HT1080 (cell line): ENCODE data around the genes CRYAB and NCAM1.

DNA sequence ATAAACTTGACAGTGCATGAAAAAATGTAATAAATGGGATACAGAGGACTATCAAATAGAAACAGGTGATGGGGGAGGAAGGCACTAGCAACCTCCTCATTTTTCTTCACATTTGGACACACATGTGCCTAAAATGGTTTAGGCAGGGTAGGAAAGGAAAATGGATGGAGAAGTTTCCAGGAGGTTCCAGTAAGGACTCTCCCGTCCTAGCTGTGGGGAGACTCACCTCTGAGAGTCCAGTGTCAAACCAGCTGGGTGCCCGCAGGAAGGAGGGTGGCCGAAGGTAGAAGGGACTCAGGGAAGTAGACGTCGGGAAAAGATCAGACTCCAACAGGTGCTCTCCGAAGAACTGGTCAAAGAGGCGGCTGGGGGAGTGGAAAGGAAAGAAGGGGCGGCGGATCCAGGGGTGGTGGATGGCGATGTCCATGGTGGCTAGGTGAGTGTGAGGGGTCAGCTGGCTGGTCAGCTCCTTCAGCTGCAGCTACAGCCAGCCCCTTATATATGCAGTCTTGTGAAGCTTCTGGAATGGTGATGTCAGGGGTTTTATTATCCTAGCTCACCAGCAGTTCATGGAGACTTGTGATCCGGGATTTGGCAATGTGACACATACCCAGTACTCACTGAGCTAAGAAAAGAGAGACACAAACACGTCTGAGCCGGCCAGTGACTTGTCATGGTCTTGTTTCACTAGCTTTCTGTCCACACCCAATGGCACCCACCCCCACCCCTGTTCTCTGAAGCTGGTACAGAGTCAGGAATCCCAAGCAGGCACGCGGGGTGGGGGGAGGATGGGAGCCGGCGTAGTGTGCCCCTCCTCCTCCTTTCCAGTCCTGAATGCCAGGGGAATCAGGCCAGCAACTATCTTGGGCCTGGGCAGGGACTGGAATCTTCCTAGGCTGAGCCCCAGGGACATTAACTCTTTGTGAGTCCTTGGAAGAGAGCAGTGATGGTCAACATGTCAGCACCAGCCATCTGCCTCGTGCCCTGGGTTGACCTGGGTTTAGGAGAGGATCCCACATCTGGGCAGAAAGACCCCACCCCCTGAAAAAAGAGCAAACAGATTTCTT is at the start of gene CRYAB:
TSS of gene CRYAB (minus strand) at position 473 of the 1,067 bp plus-strand sequence.
RAMPAGE:
- cytosol, long total RNA, result no peak
- long total RNA, result no peak
- nucleus, long total RNA, result no peak

GRCh38 chr11:111941857-111942453 is 4.8 kb downstream of the DIXDC1 start:
RAMPAGE:
- cytosol, long total RNA, result no peak
- long total RNA, result no peak
- nucleus, long total RNA, result no peak

RAMPAGE:
- cytosol, long total RNA, result no peak
- long total RNA, result no peak
- nucleus, long total RNA, result no peak
Measured at GRCh38 chr11:112024117-112024620, 1.0 kb upstream of the DLAT start.

DNA sequence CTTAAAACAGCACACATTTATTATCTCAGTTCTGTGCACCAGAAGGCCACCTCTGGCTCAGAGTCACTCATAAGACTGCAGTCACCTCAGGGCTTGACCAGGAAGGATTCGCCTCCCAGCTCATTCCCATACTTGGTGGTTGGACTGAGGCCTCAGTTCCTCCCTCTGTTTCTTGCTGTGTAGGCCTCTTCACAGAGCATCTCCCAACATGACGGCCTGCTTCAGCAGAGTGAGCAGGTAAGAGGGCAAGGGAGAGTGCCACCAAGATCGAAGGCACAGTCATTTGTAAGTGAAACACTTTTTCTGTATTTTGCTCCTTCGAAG is 11.0 kb downstream of the PTS start:
RAMPAGE:
- cytosol, long total RNA, result no peak
- long total RNA, result no peak
- nucleus, long total RNA, result no peak

DNA sequence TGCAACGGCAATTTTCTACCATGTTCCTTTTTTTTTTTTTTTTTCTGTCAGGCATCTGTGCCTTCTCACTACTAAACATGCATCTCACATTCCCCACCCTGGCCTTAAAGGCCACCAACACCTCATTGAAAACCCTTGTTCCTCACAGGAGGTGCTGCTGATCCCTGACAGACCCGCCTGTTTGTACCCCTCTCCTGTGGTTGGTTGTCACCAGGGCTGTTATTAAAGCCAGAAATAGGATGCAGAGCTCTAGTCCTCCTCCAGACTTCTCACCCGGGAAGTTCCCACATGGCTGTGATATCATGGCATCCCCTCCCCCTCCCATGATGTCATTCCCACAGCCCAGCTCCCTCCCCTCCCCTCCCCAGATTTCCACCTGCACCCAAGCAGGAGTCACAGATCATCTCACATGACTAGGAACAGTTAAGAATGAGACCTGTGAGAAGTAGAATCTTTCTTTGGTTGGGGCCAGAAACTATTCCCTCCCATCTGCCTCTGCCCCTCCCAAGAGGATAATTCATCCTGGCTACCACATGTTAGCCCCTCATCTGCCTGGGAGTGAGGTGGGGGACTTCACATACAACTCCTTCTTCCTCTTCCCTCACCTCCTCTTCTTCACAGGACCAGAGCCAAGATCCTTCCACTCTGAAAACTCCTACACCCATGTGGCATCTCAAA is 302.6 kb upstream of the NCAM1 start:
RAMPAGE:
- cytosol, long total RNA, result no peak
- long total RNA, result no peak
- nucleus, long total RNA, result no peak

GRCh38 chr11:112852402-112852631 is 108.9 kb upstream of the NCAM1 start:
RAMPAGE:
- cytosol, long total RNA, result no peak
- long total RNA, result no peak
- nucleus, long total RNA, result no peak

DNA sequence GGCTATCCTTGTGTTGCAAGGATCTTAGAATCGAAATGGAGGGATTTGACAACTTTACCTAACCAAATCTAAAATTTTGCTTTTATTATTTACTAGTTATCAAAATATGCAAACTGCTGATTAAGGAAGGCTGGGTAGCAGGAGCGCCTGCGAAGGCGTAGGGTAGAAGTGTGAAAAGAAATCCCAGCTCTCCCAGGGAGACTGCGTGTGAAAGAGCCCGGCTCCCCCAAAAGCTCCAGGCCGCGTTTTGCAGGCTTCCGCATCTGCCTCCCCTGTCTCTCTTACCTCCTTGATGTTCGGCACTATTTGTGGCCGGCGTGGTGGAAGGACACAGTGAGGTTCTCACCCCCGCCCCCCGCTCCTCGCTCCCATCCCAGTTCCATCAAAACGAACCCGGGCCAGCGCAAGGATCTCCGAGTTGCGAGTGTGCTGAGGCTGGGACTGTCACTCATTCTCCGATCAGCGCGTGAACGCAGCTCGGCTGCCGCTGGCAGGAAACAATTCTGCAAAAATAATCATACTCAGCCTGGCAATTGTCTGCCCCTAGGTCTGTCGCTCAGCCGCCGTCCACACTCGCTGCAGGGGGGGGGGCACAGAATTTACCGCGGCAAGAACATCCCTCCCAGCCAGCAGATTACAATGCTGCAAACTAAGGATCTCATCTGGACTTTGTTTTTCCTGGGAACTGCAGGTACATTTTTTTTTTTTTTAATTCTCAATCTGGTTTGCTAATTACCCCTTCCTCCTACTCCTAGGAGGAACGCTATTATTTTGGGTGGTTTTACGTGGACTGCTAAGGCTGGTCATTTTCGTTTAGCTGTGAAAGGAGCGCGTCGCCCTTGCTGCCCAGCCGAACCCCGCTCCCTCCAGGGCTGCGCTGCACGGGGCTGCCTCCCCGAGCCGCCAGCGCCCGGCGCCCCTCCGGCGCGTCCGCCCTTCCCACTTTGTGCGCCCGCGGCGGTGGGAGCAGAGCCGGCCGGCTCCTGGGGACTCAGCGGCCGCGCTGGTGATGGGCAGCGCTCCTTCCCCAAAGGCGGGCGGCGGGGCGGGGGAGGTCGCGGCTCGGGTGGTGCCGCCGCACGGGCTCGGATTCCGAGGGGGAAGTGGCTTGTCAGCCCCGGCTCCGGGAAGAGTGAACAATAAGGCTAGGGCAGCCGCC is at the start of gene NCAM1:
TSS of gene NCAM1 (plus strand) at position 447 of the 1,159 bp plus-strand sequence.
RAMPAGE:
- cytosol, long total RNA, result no peak
- long total RNA, result start-site peak on the plus strand centred at position 449 of the sequence, 6 bp wide, 146 reads; start-site peak on the plus strand centred at position 525 of the sequence, 23 bp wide, 20 reads
- nucleus, long total RNA, result no peak

DNA sequence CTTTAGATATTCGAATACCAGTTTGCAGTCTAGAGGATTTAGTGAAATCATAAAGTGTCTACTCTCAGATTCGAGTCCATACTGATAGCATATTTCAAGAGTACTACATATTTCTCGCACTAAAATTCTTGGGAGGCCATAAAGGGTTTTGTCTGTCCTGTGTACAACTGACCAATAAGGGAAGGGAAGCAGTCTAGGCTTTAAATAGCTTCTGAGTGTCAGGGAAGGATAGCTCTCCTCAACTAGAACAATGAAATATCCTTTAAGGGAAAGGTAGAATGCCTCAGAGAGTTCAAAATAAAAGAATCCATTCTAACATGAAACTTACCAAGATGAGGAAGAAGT is 2.6 kb downstream of the USP28 start:
RAMPAGE:
- cytosol, long total RNA, result no peak
- long total RNA, result no peak
- nucleus, long total RNA, result no peak

DNA sequence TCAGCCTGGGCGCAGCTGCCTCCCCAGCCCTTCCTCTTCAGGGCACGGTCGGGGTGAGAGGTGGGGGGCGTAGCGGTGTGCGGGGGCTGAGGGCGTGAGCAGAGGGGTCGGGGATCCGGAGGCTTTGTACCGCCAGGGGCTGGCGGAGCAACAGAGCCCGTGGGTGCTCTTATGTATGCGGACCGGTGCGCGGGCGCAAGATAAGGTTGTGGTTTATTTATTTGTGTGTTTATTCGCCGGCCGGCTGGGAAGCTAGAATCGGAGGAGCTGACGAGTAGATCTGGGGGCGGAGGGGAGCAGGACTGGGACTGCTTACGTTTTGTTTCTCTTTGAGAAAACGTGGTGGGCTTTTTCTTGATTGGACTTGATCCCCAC is 566 bp downstream of the ZBTB16 start:
RAMPAGE:
- cytosol, long total RNA, result no peak
- long total RNA, result no peak
- nucleus, long total RNA, result no peak

DNA sequence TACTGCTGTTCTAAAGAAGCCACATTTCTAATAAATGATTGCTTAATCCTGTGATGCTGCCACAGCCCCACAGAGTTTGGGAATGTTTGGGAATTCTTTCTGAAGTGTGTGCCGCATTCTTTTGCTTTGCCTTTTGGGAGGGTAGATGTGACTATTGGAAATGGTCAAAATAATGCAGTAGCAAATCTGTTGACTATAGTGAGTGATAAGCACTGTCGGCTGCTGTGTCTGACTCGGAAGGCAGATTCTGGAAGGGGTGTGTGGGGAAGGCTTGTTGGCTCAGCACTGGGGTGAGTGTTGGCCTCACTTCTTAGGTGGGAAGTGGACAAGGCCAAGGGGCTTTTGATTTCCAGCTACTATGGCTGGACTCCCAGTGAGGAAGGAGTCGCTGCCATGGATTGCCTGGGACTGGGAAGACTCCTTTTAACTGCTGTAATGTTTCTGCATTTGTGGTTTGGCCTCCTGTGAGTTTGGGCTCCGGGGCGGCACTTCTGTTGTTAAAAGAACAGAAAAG is 20.0 kb downstream of the ZBTB16 start:
RAMPAGE:
- cytosol, long total RNA, result no peak
- long total RNA, result no peak
- nucleus, long total RNA, result no peak

GRCh38 chr11:114123673-114124382 is 64.3 kb downstream of the ZBTB16 start:
RAMPAGE:
- cytosol, long total RNA, result no peak
- long total RNA, result no peak
- nucleus, long total RNA, result no peak

RAMPAGE:
- cytosol, long total RNA, result no peak
- long total RNA, result no peak
- nucleus, long total RNA, result no peak
Measured at GRCh38 chr11:114167773-114168623, 108.5 kb downstream of the ZBTB16 start.

RAMPAGE:
- cytosol, long total RNA, result no peak
- long total RNA, result no peak
- nucleus, long total RNA, result no peak
Measured at GRCh38 chr11:114168624-114169224, 109.2 kb downstream of the ZBTB16 start.

DNA sequence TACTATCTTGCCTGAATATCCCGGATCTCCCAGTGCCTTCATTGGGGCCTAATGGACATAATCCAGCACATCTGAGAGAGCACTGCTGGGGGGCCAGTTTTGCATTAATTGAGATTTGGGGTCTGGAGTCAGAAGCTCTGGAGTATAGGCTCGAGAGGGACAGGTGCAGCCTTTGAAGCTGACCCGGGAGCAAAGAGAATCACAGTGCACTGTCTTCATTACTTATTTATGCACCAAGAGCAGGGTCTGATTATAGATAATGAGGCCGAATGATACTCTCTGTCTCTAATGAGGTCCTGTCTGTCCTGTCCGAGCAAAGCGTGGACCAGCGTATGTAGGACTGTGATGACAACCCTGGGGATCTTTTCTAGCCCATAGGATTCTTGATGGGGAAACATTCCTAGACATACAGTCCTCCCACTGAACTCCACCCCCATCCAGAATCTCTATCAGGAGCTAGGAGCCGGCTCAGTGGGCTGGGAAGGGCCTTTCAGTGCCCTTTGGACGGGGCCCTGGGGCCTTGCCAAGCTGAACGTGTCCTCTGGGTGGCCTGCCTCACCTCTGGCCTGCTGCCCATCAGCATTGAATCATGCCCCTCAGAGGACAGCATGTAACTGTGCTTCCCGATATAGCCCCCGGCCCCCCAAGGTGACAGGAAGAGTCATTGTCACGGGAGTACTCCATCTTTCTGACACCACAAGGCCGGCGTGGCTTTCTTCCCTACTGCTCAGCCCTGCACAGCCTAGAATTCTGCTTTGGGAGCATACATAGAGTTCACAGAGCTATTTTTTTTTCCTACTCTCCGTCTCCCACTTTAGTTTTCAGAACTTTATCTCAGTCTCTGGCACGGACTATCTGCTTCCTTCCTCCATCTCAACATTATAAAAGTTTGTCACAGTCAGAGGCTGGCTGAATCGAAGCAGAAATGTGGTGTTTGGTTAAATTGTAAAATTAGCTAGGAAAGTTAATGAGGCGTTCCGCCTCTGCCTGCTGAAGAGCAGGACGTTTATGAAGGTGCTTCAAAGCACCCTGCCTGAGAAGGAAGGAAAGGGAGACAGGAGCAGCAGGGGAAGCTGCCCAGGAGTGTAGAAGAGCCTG is 111.8 kb downstream of the ZBTB16 start:
RAMPAGE:
- cytosol, long total RNA, result no peak
- long total RNA, result no peak
- nucleus, long total RNA, result no peak

RAMPAGE:
- cytosol, long total RNA, result no peak
- long total RNA, result no peak
- nucleus, long total RNA, result no peak
Measured at GRCh38 chr11:114173772-114174484, 114.4 kb downstream of the ZBTB16 start.

DNA sequence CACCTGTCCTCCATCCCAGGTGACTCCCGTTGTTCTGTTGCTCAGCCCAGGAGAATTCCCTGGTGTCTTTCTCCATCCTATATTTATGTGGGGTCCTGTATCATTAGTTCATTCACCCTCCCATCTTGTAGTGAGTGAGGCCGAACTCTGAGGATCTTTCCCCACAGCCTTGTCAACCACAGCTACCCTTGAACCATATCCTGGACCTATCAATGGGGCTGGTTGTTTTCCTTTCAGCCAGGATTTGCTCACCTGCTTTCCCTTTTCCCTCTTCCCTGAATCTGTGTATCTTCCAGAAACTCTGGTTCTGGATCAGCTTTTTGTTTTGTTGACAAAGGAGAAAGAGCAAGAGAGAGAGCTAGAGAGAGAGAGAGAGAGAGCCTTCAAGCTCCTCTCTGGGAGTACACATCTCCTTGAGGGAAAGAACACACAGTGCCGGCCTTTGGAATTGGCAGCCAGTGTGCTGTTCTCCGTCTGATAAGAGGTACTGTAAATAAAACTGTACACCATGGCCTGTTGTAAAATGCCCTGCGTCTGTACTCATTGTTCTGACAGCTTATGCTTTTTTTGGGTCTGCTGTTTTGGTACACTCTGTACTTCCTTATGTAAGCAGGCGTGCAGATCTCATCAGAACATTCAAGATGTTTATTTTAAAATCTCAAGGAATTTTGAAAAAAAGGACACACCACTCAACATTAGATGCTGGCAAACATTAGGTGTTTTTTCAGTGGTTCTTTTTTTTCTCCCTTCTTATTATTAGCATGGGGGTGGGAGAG is 117.1 kb upstream of the NNMT start:
RAMPAGE:
- cytosol, long total RNA, result no peak
- long total RNA, result no peak
- nucleus, long total RNA, result no peak

DNA sequence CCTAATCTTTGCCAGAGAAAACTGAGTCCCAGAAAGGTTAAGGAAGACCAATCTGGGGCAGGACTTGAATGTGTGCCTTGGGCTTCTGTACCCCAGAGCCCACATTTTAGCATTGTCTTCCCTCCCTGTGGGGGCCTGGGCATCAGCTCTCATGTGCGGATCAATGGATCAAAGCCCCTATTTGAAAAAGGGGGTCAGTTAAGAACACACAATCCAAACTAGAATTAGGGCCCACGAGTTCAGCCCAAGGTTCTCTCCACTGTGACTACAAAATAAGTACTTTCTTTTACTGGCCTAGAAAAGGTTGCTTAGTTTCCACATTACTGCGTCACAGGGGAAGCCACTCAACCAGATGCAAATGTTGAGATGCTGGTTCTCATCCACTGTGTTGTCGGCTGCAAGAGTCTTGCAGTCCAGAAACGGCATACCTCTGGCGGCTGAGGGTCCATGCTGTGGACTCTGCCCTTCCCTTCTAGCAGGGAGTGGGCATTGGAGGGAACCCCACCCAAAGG is 99.3 kb upstream of the NNMT start:
RAMPAGE:
- cytosol, long total RNA, result no peak
- long total RNA, result no peak
- nucleus, long total RNA, result no peak

DNA sequence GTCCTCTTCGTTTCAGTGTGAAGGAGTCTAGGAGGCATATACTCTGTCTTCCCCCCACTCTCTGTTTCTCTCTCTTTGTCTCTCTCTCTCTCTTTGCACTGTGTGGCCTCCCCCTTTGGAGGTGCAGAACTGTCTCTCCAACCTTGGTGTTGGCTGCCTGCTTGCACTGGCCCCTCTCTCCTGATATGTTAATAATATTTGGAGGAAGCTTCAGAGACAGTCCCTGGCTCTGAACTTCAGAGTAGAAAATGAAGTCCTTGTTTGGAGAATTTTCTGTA is 98.9 kb upstream of the NNMT start:
RAMPAGE:
- cytosol, long total RNA, result no peak
- long total RNA, result no peak
- nucleus, long total RNA, result no peak

GRCh38 chr11:114201725-114202490 is 94.3 kb upstream of the NNMT start:
RAMPAGE:
- cytosol, long total RNA, result no peak
- long total RNA, result no peak
- nucleus, long total RNA, result no peak

DNA sequence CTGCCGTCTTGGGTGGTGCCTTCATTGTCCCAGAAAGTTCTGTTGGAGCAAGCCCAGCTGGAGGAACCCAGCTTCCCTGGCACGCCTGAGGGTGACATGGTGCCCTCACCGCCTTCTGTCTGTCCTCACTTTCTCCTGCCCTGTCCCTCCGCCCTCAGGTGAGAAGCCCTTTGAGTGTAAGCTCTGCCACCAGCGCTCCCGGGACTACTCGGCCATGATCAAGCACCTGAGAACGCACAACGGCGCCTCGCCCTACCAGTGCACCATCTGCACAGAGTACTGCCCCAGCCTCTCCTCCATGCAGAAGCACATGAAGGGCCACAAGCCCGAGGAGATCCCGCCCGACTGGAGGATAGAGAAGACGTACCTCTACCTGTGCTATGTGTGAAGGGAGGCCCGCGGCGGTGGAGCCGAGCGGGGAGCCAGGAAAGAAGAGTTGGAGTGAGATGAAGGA is 46.0 kb upstream of the NNMT start:
RAMPAGE:
- cytosol, long total RNA, result no peak
- long total RNA, result no peak
- nucleus, long total RNA, result no peak